GM23338 (cell line): Measurements from ENCODE around the genes FRS3 and C6orf132.

GRCh38 chr6:41732516-41733582 is 2.6 kb downstream of the TFEB start:
- PRO-cap: unidirectional peak, plus-strand start at chr6:41732996
- RAMPAGE, long total RNA: no peak

- PRO-cap: no peak
- RAMPAGE, long total RNA: no peak
These were observed 637 bp downstream of the TFEB start for GRCh38 chr6:41734674-41735268.

DNA sequence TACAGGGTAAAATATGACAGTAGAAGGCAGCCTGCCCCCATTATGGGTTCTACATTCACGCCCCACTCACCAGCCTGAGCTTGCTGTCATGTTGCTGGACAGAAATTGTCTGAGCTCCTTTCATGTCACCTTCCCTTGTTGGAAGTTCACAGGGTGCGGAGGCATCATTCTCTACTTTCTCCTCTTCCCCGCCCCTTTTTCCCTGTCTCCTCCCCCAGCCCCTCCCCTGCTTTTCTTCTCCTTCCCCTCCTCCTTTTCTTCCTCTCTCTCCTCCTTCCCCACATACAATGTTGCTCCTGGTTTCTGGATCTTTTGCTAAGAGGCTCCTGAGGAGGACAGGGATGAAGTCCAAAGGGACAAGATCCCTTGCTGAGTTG is 656 bp upstream of the TFEB start:
- PRO-cap: bidirectional peak, plus-strand start at position 277 of the sequence, minus-strand start at position 147 of the sequence
- RAMPAGE, long total RNA: no peak

DNA sequence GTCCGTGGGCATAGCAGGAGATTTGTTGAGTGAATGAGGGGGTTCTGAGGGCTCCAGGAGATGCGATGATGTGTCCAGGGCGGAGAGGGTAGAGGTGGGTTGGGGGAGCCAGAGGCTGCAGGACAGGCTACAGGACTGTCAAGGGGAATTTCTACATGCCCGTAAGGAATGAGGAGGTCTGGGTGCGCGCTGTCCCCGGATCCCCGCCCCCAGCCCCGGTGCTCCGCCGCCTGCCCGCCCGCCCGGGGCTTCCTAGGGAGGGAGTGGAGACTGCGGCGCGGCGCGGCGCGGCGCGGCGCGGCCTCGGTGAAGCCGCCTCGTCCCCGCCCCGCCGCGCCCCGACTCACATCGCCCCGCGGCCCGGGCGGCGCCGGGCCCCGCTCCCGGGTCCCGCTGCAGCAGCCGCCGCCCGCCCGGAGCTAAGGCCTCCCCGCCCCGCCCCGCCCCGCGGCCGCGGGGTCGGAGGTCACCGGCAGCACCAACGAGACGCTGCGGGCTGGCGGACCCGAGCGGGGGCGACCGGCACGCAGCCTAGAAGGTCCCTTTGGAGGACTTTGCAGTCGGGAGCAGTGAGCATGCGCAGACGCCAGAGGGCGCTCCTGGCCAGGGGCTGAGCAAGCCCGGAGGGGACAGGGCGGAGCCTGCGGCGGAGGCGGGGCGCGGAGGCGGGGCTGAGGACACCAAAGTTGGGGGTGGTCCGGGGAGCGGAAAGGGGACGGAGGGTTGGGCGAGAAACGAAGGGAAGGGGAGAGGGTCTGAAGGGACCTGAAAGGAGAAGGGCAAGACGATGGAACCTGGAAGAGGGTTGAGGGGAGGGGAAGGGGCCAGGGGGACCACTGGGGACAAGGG is at the start of gene FRS3:
TSS of gene FRS3 (minus strand) at position 432 of the 849 bp plus-strand sequence.
- PRO-cap: bidirectional peak, plus-strand start at position 750 of the sequence, minus-strand start at position 395 of the sequence
- RAMPAGE, long total RNA: no peak

GRCh38 chr6:41784408-41785422 is 2.8 kb upstream of the TOMM6 start:
- PRO-cap: bidirectional peak, plus-strand start at chr6:41785183, minus-strand start at chr6:41785011
- RAMPAGE, long total RNA: no peak

DNA sequence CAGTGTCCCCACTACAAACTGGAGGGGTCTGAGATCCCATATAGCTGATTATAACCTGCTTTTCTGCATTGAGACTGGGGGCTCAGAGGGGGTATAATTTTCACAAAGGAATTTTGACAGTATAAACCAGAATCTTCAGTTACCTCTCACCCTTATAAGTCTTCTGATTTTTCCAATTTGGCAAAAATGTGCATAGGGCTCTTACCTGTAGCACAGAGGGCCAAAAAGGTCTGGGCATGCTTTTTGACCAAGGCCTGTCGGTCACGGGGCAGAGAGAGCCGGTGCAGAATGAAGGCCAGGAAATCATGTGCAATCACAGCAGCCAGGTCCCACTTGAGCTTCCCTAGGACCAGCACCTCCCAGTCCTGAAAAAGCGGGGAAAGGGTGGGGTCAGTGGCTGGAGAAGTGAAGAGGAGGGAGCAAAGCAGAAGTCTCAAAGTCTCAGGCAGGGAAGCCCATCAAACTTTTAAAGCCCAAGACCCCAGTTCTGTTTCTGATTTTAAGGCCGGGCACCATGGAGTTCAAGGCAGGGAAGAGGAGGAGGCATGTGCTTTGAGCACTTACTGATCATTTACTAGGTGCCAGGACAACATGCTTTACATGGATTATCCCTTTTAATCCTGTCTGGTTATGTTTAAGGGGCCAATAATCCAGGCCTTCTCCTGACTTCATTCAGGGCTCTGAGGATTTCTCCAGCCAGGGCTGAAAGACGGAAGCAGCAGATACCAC is 4.4 kb downstream of the CCND3 start:
- PRO-cap: no peak
- RAMPAGE, long total RNA: no peak

DNA sequence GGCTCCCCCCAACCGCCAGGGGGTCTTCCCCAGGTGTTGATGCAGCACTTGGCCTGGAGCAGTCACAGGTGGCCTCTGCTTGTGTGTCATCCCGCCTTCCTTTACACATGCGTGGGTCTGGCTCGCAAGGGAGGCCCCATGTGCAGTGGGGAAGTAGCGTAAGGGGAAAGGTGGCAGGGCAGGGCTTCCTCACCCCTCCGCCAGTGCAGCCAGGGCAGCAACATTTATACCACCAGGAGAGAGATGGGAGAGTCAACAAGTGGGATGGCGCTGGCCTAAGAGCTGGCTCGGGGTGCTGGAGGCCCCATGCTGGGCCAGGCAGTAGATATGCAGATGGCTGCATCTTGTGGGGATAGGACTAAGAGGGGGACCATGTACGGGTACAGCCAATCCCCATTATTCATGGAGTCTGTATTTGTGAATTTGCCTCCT is 27.7 kb upstream of the TAF8 start:
- PRO-cap: no peak
- RAMPAGE, long total RNA: no peak

DNA sequence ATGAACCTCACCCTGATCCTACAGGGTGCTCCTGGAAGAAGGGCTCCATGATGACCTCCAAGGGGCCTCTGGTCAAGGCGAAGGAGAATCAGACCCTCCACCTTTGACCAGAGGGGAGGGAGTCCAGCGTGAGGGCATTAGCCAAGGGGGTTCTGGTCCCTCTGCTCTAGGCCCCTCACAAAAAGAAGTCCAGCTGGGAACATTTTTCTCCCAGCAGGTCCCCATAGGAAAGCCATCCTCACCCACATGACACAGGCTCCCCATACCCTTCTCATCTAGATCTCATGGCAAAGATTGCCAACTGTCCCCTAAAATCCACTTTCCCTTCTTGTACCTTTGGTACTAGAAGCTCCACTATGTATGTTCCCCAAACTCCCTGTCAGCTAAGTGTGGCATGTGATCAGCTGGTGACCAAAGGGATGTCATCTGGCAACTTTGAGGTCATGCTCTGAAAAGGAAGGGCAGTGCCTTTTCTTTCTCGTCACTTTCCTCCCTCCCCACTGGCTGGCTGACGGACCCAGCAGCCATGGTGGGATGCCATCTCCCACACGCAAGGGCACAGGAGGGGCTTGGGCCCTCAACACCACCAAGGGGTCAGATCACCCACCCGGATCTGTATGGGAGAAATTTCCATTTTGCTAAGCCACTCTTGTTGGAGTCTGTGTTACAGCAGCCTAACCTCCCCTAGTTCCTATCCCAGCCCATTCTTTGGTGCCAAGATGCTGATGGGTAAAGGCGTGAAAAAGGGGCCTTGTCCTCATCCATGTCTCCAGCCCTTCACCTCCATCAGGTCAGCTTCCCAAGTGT is 23.8 kb upstream of the TAF8 start:
- PRO-cap: no peak
- RAMPAGE, long total RNA: no peak

DNA sequence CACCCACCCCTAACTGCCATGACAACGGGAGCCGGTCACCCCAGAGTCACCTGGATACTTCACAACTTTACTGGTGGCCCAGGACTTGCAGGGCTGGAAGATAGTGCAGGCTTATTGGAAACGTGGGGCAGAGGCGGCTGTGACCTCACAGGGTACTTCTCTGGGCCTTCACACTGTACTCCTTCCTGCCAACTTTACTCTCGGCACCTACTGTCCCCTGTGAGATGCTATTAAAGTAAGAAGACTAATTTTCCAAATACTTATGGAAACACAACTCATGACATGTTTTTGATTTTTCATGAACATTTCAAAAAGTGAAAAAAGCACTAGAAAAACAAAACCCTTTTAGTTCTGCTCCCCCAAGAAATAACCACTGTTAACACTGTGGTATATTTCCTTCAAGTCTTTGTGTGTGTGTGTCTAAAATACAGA is 19.0 kb upstream of the TAF8 start:
- PRO-cap: no peak
- RAMPAGE, long total RNA: no peak

DNA sequence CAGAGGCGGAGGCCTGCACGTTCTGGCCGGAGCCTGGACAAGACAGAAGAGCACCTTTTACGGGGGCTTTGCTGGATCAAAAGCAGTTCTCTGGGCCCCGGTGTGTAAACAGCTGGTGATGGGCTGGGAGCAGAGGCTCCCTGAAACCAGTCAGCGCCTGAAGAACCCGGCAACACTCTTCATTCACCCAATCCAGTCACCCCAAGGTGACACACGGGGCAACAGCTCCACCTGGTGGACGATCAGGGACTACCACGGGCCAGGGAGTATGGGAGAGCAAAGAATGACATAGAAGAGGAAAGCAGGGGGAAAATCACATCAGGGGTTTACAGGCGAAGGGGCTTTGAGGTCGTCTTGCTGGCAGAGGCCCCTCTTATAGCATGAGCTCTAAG is 6.2 kb upstream of the TAF8 start:
- PRO-cap: no peak
- RAMPAGE, long total RNA: no peak

- PRO-cap: no peak
- RAMPAGE, long total RNA: no peak
These were observed 45.9 kb downstream of the TAF8 start for GRCh38 chr6:42096312-42096618.

DNA sequence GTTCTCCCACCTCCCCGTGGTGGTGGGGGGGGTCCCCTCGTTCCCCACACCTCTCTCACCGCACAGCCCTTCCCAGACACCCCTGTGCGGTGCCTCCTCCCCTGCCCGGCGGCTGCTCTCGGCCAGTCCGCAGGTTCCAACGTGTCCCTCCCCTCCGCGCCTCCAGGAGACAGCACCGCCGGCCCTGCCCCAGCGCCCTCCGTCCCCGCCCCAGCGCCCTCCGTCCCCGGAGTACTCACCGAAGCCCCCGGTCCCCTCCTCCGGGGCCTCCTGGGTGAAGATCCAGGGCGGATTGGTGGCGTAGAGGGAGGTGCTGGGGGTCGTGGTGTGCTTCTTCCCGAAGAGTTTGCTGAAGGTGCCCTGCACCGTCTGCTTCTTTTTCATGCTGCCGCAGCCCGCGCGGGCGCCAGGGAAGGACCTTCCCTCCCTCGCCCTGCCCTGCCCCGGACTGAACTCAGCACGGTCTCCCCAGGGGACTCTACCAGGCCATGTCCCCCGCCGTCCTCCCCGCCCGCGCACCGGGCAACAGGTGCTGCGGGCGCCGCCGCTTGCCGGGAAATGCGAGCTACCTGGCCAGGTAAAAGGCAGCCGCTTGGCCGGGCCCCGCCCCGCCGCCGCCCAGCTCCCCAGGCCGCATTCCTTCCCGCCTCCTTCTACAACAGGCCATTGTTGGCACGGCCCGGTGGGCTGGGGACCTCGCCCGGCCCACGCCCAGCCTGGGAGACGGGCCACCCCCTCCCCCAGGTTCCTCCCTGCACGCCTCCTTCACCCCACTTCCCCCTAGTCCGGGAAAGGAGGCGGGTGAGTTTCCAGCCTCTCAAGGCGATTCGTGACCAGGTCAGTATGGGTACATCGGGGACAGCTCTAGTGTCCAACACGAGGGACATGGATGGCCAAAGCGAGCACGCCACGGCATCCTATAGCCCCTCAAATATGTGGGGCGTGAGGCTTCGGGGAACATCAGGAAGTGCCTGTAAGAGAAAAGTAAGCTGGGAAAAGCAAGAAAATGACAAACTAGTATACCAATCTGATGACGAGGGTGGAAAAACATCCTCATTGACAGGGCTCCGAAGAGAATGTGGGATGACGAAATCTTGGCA is at the start of gene C6orf132:
TSS of gene C6orf132 (minus strand) at position 560 of the 1,100 bp plus-strand sequence.
- PRO-cap: bidirectional peak, plus-strand start at position 125 of the sequence, minus-strand start at position 143 of the sequence; bidirectional peak, plus-strand start at position 792 of the sequence, minus-strand start at position 559 of the sequence
- RAMPAGE, long total RNA: start-site peak on the minus strand centred at position 507 of the sequence, 115 bp wide, 133 and 74 reads in 2 replicates

DNA sequence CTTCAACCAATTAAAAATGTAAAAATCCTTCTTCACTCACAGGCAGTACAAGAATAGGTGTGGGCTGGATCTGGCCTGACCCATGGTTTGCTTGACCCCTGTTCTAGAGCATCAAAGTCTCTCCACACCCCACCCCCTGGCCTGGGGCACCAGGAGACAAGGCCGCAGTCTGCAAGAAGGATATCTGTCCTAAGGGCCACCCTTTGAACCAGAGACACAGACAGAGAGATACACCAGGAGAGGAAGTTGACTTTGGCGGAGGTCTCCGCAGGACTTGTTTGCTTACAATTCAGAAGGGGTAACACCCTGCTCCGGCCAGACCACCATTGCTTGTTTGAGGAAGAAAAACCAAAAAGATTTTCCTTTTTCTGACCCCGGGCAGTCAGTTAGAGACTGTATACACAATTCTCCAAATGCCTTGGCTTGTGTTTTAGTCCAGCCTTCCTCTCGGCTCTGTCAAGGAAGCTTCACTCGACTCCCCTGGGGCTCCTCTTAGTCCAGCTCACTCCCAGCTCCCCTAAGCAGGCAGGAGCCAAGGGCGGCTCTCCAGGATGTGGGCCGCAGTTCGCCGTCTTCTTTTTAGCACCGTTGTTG is 58.4 kb upstream of the MRPS10 start:
- PRO-cap: no peak
- RAMPAGE, long total RNA: no peak

GRCh38 chr6:42278109-42278504 is 60.4 kb upstream of the MRPS10 start:
- PRO-cap: no peak
- RAMPAGE, long total RNA: no peak

GRCh38 chr6:42279003-42280064 is 61.7 kb upstream of the MRPS10 start:
- PRO-cap: no peak
- RAMPAGE, long total RNA: no peak

GRCh38 chr6:42335543-42336139 is 116.1 kb downstream of the TRERF1 start:
- PRO-cap: no peak
- RAMPAGE, long total RNA: no peak

DNA sequence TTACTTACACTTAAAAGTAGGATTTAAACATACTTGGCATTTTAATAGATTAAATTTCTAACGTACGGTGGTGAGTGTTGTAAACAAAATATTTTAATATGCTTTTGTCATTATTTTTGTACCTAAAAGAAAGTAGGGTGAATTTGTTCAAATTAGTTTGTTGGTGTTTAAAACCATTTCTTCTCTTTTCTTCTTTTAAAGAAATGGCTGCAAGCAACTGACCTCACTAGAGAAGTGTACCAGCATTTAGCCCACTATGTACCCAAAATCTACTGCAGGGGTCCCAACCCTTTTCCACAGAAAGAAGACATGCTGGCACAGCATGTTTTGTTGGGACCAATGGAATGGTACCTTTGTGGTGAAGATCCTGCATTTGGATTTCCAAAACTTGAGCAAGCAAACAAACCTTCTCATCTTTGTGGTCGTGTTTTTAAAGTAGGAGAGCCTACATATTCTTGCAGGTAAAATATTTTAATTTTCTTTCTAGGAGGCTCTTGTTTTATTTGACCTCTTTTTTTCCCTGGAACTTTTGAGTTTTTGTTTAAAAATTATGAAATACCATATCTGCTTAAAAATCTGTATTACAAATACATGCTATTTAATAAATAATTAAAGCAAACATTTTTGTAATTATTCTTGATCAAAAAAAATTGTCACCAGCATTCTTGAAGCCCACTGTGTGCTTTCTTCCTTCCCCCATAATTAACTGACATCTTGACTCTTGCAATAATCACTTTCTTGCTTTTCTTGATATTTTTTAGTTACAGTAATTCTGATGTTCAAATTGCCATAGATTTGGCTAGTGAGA is 9.9 kb downstream of the UBR2 start:
- PRO-cap: no peak
- RAMPAGE, long total RNA: no peak

DNA sequence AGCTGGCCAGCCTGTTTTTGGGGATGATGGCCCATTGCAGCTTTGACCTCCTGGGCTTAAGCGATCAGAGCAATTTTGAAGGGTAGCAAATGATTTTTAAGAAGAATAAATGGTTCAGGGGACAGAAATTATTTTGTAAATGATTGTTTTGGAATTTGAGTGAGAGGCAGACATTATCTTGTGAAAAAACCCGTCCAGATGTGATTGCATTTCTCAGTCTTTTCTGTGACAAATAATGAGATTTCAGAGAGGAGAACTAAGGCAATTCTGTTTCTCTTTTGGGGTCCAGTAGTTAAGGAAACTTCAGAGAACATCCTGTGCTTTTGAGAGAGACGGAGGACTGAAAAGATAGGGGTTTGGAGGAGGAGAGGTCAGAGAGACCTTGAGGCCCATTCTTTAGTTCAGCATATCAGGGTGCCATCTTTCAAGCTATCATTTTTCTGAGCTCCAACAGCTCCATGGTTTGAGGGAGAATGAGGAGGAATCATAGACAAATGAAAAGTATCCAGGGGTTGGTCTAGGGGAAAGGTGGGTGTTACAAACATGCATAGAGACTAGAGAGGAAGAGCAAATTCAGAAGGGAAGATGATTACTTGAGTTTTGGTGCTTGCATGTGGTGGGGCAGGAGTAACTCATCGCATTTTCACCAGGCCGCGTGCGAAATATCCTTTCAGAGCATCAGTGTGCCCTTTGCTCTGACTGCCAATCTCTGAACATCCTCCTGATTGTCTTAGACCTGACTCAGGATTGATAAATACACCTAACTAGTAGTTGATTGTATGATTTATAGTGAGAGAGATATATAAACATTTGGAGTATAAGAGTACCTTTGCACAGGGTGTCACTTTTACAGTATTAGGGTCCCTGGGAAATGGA is 7.8 kb upstream of the BICRAL start:
- PRO-cap: no peak
- RAMPAGE, long total RNA: no peak

GRCh38 chr6:42804723-42805135 is 22.9 kb downstream of the BICRAL start:
- PRO-cap: no peak
- RAMPAGE, long total RNA: no peak

GRCh38 chr6:42961007-42961651 is 575 bp downstream of the GNMT start:
- PRO-cap: bidirectional peak, plus-strand start at chr6:42961132, minus-strand start at chr6:42961149
- RAMPAGE, long total RNA: no peak